ENCODE measurements around a stretch of chr13.

GRCh38 chr13:18194994-18195809 is 986.4 kb downstream of the TUBA3C start:
- PRO-cap, 2 experiments: no peak in any of the 2 experiments

- PRO-cap, 2 experiments: no peak in any of the 2 experiments
Observed at GRCh38 chr13:18297368-18297800, 884.2 kb downstream of the TUBA3C start.

GRCh38 chr13:19117976-19118449 is 63.6 kb downstream of the TUBA3C start:
- PRO-cap, 2 experiments: no peak in any of the 2 experiments

DNA sequence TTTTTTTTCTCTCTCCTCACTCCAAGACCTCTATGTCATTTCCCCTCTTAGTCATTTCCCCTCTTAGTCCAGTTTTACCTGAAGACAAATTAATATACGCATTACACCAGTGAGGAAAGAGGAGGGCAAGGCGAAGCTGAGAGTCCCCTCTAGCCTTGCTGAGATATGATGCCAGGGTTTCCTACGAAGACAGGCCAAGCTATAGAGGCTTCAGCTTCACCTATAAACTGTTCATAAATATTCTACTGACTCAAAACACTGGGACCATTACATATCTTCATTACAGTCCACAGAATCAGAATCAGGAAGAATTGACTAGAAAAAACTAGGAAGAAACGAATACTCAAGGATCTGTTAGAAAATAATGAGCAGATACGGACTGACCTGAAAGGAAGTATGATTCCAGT is 43.9 kb downstream of the MPHOSPH8 start:
- PRO-cap, 2 experiments: no peak in any of the 2 experiments

GRCh38 chr13:19684717-19685560 is 51.5 kb downstream of the MPHOSPH8 start:
- PRO-cap, 2 experiments: peak in 1 of 2 experiments; most common plus-strand start chr13:19685279 (in 1)

DNA sequence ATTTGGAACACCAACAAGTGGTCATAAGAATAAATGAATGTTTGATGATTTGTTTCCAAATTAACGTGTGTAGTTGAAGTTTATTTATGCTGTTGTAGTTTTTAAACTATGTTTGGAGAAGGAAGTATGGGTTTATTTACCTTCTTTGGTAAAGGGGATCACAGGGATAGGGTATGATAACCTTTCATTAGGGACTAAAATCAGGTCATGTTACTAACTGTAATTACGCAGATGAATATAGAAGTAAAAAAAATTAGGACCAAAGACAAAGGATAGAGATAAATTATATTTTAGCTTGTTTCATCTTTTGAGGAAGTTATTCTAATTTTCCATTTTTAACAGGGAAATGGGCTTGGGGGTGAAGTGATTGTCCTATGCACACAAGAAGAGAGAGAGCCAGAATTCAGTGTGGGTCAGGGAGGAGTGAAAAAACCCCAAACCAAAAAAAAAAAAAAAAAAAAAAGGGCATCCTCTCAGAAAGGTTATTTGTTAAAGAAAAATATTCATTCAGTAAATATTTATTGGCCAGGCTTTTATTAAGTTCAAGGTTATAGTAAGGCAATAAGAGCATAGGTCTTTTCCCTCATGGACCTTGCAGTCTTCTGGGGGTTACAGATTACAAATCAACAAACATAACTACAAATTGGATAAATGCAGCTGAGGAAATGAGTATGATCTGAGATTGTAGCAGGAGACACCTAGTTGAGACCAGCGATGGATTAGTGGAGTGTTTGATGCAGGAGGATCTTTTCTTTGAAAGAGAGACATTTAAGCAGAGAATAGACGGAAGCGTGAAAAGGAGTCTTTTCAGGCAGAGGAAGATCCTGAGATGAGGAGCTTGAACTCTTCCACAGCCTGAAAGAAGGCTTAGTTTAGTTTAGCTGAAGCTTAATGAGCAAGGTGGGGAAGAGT is 11.9 kb downstream of the ZMYM2 start:
- PRO-cap, 2 experiments: no peak in any of the 2 experiments

DNA sequence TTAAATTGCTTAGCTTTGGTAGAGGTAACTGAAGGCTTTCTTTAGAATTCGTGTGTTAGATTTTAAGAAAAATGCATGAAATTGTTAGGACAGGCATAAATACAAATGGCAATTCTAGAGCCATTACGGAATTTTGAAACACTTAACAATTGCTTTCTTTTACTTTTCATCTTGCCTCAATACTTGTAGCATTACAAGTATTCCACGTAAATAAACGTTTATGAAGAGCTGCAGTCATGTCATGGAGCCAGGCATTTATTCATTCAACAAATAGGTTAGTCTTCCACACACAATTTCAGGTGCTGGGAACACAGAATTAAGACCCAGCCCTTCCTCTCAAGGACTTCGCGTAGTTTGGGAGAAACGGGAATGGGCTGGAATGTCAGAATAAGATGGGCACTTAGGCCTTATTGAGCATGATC is 69.9 kb downstream of the GJA3 start:
- PRO-cap, 2 experiments: no peak in any of the 2 experiments

DNA sequence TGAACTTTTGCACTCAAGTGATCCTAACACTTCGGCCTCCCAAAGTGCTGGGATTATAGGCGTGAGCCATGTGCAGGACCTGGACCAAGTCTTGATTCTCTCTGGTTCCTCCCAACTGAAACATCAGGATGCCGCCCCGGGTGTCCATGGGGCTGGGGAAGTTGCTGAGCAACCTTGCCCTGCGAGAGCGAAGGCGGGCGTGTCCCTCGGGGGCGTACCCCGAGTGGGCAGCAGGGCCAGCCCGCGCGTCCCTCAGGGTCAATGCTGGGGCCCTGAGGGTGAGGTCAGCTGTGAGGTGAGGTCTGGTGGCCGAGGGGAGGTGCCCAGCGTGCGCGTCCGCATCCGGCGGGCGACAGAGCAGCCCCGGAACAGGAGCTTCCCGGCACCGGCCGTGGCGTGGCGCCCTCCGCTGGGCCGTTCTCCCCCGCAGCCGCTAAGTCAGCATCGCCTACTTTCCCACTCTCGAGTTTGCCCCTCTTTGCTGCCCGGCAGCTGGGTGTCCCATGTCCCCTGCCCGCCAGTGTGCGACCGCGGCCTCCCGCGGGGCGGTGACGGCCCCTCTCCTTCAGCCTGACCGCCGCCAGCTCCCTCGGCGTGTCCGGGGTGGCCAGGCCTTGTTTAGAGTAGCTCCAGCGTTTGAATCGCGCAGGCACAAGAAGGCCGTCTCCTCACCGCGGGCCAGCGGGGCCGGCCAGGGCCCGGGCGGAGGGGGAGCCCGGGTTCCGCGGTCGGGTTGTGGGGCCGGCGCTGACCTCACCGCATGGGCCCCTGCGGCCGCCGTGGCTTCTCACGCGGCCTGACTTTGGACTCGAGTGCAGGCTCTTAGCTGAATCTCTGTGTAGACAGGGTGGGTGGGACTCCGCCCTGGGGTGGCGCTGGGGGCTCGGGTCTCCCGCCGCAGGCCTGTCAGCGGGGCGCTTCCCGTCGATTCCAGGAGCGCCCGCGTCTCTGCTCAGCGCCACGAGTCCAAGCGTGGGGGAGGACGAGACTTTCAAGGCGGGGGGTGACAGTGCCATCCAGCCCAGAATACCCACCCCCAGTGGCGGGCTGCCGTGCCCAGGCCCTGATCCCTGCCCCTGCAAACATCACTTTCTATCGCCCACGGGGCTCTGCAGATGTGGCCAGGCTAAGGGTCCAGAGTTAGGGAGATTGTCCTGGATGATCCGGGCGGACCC is 33.0 kb downstream of the GJA3 start:
- PRO-cap, 2 experiments: peak in 2 of 2 experiments; most common plus-strand start position 385 of the sequence (in 1); most common minus-strand start position 695 of the sequence (in 2)

- PRO-cap, 2 experiments: no peak in any of the 2 experiments
Observed at GRCh38 chr13:20219368-20219750, 12.8 kb downstream of the GJB6 start.

DNA sequence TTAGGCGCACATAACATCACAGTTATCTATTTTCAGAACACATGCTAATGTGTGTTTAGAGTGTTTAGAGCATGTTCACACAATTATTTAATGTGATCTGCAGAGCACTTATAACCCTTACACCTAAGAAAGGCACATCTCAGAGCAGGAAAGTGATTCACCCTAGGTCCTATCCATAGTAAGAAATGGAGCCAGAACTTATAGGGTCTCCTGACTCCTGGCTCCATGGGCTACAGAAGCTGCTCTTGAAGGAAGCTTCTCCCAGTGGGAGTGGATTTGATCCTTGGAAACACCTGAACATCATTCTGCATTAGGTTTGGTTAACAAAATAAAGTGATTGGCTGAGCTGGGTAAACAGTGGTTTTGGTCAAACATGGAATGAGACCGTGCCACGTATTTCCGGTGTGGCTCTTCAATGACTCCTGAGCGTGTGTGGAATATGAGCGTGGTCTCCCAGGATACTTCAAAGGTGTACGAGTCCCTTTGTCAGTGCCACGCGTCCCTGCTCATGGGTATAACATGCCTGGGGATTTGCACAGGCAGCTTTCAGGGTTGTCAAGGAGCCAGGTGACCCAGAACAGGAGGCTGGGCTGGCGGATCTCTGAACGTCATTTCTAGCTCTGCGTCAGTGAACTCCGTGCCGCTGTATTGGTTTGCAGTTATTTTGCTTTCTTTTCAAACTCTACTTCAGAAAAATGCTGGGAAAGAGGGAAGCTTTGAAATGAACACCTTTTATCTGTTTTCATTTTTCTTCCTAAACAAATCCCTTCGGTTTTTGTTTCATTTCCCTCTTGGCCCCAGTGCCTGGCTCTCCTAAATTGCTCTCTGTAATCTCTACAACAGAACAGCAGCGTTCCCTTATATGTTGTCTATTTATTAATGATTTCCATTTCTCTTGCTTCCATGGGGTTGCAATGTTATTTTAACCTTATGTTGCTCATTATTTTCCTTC is 26.2 kb upstream of the GJB6 start:
- PRO-cap, 2 experiments: no peak in any of the 2 experiments

DNA sequence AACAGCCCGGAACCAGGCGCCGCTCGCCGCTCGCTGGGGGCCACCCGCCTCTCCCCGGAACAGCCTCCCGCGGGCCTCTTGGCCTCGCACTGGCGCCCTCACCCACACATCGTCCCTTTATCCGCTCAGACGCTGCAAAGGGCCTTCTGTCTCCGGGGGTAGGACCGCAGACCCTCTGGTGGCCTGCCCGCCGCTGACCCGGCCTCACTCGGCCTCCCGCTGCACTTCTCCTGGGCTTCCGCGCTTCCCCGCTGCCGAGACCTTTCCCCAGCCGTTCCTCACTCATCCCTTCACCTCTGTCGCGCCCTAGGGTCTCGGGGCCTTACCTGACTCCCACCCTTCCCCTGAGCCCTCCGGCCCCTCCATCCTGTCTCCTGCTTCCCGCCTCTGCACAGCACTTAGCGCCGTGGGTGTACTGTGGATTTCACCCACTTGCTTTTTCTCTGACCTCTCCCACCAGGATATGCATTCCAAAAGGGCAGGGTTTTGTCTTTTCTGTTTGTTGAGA is 69.7 kb upstream of the GJB6 start:
- PRO-cap, 2 experiments: no peak in any of the 2 experiments

DNA sequence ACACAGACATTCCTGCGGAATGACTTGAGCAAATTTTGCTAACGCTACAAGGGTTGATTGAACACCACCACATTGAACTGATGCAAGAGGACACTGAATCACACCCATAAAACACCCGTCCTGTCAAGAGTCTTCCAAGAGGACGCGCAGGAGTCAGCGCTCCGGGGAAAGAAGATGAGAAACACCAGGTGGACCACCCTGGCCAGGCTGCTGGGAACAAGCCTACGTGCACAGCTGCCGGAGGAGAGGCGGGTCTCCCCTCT is 105.6 kb downstream of the CRYL1 start:
- PRO-cap, 2 experiments: no peak in any of the 2 experiments

DNA sequence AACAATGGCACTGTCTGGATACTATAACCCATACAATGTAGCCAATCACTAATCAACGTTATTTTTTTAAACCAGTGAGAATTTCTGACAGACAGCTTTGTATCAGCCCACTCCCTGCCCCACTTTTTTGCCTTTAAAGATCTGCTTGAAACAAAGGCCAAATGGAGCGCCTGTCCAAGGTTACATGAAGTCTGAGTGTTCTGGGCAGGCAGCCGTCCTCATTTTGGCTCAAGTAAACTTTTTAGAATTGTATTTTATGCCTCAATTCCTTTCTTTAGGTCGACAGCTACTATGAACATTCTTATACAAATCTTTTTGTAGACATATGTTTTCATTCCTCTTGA is 6.2 kb downstream of the IFT88 start:
- PRO-cap, 2 experiments: no peak in any of the 2 experiments

DNA sequence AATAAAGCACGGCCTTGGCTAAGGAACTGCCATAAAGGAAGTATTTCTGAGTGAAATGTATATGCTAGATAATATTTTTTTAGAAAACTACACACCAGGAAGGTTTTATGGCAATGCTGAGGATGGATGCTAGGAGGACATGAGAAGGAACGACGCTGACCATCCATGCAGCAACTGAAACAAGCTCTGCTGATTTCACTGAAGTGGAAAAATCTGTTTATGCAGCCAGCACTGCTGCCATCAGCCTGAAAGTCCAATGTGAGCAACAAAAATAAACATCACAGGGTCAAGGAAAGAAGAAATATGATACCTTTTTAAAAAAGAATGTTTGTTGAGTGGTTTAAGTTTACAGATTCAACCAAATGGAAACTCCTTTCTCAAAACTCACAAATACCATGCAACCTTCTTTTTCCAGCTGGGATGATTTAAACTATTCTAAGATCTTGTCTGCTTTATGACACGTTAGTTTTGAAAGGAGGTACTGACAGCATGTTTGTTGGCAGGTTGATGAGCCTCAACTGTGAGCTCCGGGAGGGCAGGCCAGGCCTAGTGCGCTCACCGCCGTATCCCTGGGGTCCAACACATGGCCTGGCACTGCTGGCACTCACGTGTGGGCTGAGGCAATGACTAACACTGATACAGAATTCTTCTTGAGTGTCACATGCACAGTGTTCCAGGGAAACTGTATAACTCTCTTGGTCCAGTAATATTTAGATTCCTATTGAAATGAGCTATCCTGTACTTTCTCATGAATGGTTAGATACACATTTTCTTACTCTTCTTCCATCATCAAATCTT is 46.7 kb downstream of the LATS2 start:
- PRO-cap, 2 experiments: peak in 1 of 2 experiments; most common minus-strand start position 176 of the sequence (in 1)

- PRO-cap, 2 experiments: peak in 1 of 2 experiments; most common plus-strand start chr13:21060378 (in 1)
Observed at GRCh38 chr13:21059761-21060581, 1.4 kb downstream of the LATS2 start.

- PRO-cap, 2 experiments: peak in 2 of 2 experiments; most common plus-strand start chr13:21075261 (in 2); most common minus-strand start chr13:21075110 (in 1)
Observed at GRCh38 chr13:21074928-21076198, 14.0 kb upstream of the LATS2 start.

DNA sequence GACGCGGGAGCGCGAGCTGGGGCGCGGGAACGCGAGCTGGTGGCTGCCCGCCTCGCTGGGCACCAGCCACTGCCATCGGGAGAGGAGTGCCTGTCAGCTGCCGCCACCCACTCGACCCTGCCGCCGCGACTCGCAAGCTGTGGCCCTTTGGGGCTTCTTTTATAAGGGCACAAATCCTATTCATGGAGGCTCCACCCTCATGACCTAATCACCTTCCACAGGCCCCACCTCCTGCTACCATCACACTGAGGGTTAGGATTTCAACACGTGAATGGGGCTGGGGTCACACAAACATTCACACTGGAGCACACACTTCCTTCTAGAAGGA is 35.6 kb upstream of the SAP18 start:
- PRO-cap, 2 experiments: no peak in any of the 2 experiments

DNA sequence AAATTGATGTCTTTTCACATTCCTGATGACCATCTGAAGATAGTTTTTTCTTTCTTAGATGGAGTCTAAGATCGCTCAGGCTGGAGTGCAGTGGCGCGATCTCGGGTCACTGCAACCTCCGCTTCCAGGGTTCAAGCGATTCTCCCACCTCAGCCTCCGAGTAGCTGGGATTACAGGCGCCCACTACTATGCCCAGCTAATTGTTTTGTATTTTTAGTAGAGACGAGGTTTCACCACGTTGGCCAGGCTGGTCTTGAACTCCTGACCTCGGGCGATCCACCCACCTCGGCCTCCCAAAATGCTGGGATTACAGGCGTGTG is 1.4 kb downstream of the SKA3 start:
- PRO-cap, 2 experiments: no peak in any of the 2 experiments

- PRO-cap, 2 experiments: no peak in any of the 2 experiments
Observed at GRCh38 chr13:21628820-21629287, 24.9 kb upstream of the MICU2 start.

DNA sequence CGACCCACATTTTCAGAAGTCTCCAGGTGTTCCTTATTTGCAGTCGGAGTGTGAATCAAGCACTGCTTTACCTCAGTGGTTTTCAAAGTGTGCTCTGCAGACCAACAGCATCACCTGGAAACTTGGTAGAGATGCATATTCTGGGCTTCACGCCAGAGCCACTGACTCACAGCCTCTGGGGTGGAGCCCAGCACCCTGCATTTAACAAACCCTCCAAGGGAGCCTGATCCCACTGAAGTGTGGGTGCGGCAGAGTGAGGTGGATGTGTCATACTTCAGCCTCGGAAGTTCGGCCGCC is 33.2 kb upstream of the MICU2 start:
- PRO-cap, 2 experiments: no peak in any of the 2 experiments

All from Metastatic Liver Carcinoma in the Lung (tissue), 2 donors.